Metanephros (tissue), 2 donors: Measurements from ENCODE around the gene ABCC11.

- RAMPAGE, long total RNA = no peak
Observed at GRCh38 chr16:35506663-35507469, 2047.5 kb downstream of the TP53TG3F start.

- RAMPAGE, long total RNA = no peak
Observed at GRCh38 chr16:46658913-46659344, 30.0 kb downstream of the VPS35 start.

DNA sequence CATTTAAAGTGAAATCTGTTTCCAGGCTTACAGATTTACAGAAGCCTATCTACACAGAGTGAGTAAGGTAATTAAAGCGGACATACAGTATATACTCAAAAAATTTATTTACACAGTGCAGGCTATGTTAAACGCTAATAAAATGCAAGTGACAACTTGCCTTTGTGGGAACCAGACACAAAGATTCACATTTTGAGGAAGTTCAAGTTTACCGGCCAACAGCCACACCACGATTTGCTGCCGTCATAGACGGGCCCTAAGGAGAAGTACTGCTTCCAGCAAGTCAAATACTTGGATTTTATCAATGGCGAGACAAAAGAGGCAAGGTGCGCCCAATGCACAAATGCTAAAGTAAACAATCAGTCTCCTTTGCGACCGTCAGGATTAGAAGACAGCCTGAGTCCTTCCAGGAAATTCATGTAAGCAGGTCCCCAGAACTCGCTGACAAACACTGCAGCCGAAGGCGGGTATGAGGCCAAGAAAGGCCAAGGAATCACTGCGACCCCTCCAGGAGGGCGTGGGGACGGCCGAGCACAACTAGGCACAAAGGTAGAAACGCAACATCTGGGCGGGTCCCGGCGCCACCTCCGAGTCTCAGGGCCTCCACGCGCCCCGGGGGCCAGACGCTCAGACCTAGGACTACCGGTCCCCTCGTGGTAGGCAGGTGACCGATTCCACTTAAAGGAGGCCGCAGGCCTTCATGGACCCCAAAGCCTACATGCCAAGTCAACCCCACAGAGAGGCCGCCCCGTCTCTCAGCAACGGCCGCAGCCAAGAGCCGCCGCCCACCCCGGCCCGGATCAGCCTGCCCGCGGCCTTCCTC, 613 bp downstream of the VPS35 start:
- RAMPAGE, long total RNA = no peak

GRCh38 chr16:46711186-46711488, 21.7 kb downstream of the ORC6 start:
- RAMPAGE, long total RNA = no peak

- RAMPAGE, long total RNA = no peak
Observed at GRCh38 chr16:46761785-46762188, 13.6 kb upstream of the MYLK3 start.

DNA sequence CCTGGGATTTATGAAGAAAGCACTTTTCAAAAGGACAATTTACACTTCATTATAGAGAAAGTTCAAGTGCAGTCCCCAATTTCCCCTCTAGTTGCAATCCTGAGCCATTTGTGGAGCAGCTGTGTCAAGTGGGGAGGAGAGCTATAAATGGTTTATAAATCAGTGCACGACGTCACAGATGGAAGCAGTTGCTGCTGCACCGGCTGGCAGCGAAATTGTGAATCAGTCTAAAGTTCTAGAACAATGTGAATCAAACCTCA, 26.6 kb upstream of the C16orf87 start:
- RAMPAGE, long total RNA = no peak

GRCh38 chr16:46895479-46896391, 11.6 kb downstream of the GPT2 start:
- RAMPAGE, long total RNA = no peak

GRCh38 chr16:46956320-46957472, 16.8 kb downstream of the DNAJA2 start:
- RAMPAGE, long total RNA = no peak

- RAMPAGE, long total RNA = no peak
Observed at GRCh38 chr16:46976452-46977011, 3.1 kb upstream of the DNAJA2 start.

DNA sequence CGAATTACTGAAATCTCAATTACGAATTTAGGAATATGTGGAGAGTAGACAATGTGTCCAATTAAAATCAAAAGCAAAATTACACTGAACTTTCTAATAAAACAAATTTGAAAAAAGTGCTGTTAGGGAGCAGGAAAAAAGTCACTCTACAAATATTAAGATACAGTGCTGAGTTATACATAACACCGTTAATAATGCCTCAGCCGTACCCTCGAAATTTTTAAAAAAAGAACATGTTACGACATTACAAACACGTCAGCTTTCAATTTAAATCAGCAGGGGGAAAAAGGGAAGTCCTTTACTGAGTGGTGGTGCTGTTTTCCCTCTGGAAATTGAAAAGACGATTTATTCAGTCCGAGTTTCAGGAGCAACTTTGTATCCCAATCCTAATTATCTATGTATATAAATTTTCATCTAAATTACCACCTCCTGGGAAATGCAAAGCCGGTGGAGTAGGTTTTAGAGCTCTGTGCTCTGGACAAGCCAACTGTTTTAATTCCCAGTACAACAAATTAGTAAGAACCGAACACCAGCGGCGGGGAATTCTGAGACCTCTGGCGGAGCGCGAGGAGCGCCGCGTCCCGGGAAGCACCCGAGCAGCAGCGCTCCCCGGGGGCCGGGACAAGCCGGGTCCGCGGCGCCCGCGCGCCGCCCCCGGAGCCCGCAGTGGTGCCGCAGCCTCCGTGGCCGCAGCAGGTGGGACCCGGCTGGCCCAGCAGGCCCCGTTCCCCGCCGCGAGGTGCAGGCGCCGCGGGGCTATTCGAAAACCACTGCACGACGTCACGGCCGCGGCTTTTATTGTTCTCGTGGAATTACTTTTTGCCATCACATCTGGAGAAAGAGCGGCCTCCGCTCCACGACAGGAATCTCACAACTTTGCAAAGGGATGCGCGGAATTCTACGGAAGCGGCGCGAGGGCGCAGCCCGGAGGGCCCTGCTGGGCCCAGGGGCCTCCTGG, 1.1 kb downstream of the NETO2 start:
- RAMPAGE, long total RNA = no peak

DNA sequence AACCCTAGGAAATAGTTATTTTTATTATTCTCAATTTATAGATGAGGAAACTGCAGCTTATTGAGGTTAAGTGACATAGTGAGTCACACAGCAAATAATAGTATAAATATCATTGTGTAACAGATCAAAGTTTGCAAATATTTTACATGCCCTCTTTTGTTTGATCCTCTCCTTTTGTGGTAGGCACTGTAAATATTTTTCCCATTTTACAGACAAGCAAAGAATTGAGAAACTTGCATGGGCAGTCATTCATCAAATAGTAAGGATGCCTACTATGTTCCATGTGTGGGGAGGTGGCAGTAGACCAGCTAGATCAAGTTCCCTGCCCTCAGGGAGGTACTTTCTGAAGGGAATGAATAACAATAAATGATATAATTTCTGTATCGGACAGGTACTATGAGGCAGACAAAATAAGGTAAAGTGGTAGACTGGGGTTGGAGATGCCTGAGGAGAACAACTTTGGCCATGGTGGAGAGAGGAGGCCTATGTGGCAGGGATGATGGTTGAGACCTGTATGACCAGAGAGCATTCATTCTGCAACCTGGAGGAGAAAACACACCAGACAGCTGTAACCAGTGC, 173.1 kb downstream of the PHKB start:
- RAMPAGE, long total RNA = no peak

DNA sequence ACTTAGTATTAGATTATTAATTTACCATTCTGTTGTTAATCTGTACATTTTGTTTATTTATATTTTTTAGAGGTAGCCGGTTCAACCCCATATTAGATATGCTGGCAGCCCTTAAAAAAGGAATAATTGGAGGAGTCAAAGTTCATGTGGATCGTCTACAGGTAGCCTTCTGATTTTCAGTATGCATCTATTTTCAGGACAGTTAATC, 189.5 kb downstream of the PHKB start:
- RAMPAGE, long total RNA = no peak

- RAMPAGE, long total RNA = no peak
Observed at GRCh38 chr16:47928048-47928442, 227.7 kb downstream of the ABCC12 start.

DNA sequence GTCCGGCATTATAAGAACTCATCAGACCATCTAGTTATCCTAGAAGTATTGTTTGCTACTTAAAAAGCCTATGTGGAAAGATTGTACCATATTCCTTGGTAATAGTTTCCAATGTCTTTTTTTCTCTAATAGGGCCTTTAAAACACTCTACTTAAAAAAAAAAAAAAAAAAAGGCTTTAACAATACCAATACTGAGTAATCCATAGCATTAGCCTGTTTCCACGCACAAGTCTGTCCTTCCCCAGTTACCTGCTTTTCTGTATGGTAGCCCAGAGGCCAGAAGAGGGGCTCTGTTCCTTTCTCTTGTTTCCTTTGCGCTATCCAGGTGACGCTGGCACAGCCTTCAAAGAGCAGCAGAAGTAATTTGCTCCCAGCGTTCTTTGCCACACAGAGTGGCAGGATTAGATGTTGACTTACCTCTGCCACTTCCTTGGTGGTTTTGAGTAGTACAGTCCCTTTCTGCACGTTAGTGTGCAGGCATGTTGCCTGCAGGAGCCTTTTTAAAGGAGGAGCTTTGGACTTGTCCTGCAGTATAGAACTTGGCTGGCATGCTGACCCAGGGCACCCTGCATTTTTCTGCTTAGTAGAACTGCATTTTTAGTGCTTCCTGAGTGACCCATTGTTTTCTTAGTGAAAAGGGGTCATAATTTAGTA, at the start of gene ABCC11:
TSS of gene ABCC11 (minus strand) at position 475 of the 654 bp plus-strand sequence.
- RAMPAGE, long total RNA = no peak

GRCh38 chr16:48341571-48342127, 43.6 kb downstream of the SIAH1 start:
- RAMPAGE, long total RNA = no peak

- RAMPAGE, long total RNA = no peak
Observed at GRCh38 chr16:48364877-48365369, 20.3 kb downstream of the SIAH1 start.

GRCh38 chr16:48366486-48367235, 18.6 kb downstream of the SIAH1 start:
- RAMPAGE, long total RNA = no peak

DNA sequence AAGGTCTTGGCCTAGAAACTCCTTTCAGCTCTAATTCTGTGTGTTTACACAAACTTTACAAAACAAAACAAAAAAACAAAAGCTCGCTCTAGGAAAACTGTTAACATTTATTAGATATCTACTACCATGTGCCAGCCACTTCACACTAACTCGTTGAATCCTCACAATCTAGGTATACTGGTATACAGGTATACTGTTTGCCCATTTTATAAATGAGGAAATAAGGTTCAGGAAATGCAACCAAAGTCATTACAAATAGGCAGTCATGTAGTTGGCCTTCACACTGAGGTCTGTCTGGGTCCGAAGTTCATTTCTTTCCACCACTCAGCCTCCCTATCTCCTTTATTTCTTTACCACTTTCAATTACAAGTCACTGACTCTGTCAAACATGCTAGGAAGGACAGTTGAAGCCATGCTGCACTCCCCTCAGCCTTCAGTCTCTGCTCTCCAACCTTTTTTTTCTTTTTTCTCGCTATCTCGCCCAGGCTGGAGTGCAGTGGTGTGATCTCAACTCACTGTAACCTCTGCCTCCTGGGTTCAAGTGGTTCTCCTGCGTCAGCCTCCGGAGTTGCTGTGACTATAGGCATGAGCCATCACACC, 20.7 kb upstream of the SIAH1 start:
- RAMPAGE, long total RNA = no peak

- RAMPAGE, long total RNA = no peak
Observed at GRCh38 chr16:48479957-48480382, 94.8 kb upstream of the SIAH1 start.

DNA sequence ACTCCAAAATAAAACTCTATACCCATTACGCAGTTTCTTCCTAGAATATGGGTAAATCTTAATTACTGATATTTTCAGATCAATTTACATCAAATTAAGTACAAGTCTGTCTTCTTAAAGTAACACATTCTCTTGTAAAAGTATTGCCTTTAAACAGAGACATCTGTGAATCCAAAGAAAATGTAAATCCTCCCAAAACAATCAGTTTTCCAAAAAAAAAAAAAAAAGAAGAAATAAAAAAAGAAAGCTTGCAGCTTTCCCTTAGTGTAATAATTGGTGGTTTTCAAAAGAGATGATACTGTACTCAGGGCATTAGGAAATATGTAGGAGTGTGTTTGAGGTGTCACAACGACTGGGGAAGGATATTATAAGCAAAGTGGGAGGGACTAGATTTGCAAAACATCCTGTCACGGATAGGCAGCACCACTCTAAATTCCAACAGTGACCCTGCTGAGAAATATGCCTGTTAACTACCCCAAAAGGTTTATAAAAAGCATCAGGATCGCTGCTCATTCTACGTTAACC, 51.8 kb downstream of the N4BP1 start:
- RAMPAGE, long total RNA = no peak